Gallbladder (tissue), 1 donor: ENCODE results near the gene TAPT1.

GRCh38 chr4:14856130-14856882 lies 146.0 kb upstream of the CPEB2 start:
- PRO-cap = no peak

DNA sequence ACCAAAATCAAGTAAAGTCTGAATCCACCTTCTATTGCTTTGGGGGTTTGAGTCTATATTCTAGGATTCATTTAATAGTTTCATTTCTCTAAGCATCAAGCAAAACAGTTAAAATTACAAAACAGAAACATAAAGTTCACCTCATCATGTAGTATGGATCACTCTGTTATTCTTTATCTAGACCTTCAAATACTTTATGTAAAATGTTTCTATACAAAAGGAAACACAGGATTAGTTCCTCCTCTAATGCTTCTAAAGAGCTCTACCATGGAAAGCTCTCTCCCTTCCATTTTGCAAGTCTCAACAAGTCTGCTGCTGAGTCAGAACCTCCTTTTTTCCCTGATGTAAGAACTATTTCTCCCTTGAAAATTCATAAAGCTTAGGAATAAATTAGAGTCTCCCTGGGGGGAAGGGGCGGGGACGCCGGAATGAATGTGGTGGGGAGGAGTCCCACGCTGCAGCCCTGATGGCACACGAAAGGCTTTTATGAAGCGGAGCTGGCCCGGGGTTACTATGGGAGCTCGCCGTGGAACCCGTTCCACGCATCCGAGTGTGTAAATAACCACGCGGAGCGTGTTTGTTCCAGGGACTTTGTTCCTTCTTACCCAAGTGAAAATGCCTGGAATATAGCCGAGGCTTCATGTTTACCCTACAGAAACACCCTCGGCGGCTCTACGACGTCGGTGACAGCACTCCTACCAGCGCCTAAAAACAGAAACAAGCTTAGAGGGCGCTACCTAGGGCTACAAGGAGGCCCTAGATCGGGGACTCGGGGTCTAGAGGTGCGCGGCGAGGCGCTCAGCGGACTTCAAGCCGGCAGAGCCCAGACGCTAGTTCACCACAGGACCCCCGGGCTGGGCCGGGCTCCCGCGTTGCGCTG lies 1.0 kb upstream of the CPEB2 start:
- PRO-cap = bidirectional peak, plus-strand start at position 726 of the sequence, minus-strand start at position 697 of the sequence

DNA sequence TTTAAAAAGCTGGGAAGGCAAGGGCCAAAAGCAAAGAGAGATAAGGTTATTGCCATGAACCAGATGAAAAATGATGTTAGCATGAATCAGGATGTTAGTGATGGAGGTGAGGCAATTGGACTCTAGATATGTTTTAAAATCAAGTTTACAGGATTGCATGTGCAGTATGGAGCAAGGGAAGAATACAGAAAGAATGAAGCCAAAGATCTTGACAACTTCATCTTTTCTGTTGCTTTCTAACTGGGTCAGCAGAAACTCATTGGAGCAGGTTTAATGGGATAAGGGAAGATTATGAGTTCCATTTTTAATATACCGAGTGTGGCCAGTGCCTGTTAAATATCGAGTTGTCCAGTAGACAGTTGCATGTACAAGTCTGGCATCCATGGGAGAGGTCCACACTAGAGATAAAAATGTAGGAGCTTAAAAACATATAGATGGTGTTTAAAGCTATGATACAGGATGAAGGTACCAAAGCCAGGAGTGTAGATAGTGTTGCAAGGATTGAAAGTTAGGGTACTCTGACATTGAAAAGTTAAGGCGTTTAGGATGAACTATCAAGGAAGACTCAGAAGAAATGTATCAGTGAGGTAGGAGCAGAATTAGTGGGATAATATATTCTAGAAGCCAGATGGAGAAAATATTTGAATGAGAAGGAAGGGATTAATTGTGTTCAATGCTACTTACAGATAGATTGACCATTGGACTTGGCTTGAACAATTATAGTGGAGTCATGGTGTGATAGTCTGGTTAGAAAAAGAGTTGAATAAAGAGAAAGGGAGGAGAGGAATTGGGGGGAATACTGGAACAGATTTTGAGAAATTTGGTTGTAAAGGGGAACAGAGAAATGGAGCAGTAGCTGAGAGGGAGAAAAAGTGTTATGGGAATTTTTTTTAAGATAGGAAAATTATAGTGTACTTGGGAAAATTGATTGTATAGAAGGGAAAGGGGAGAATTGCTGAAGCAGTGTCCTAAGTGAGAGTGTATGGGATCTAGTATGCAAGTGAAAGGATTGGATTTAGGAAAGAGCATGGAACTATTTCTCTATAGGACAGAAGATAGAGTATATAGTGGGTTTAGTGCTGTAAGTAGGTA lies 58.8 kb downstream of the CPEB2 start:
- PRO-cap = no peak

GRCh38 chr4:15167724-15168187 lies 165.5 kb downstream of the CPEB2 start:
- PRO-cap = no peak

DNA sequence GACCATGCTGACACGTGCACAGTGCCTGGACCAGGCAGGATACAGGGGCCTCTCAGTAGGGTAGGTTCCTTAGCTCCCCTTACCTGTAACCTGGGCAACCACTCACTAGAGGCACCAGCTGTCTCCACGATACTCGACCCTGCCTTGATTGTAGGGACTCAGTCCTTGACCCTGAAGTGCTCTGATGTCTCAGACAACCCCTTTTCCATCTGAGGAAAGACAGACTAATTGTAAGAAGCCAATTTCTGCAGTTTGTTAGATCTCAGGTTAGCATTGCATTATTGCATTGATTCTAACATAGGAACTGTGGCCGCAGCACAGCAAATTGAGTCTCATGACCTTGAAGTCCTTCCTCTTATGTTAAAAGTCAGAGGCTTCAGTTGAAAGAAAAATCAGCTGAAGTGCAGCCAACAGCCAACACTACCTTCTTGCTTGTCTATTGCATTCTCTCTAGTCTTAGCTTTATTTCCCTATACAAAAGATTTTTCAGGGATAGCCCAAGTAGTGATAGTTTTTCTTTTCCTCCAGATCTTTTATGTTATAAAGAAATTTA lies 11.3 kb upstream of the C1QTNF7 start:
- PRO-cap = no peak

DNA sequence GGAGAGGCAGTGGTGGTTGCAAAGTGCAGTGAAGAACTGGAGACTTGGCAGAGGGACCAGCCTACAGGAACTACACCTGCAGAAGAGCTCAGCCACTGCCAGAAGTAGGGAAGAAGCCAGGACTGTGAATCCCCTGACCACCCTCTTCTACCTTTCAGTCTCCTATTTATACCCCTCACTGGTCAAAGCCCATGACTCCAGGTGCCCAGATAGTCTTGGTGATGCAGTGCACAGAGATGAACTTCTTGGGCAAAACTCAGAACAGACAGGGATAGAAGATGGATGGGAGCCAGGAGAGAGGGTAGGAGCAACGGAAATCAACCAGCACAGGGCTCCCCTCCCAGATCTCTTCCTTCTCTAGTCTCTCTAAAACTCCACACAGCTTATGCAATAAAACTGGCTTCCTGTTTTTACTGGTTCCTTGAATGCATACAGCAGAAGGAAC lies 18.7 kb upstream of the CC2D2A start:
- PRO-cap = no peak

GRCh38 chr4:15756150-15756749 lies 21.9 kb upstream of the CD38 start:
- PRO-cap = no peak

DNA sequence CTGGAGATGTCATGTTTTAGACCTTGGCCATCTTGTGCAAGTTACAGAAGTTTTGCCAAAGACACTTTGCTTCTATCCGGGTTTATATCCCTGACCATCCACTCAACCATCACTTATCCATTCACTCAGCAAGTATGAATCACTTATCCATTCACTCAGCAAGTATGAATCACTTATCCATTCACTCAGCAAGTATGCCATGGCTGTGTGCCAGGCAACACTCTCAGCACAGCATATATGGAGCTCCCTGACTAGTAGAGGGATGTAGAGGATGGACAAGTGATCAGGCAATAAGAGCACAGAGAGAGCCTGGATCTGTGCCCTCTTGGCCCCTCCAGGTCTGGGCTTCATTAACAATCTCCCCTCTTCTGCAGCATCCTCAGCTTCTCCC lies 17.2 kb downstream of the FGFBP1 start:
- PRO-cap = no peak

DNA sequence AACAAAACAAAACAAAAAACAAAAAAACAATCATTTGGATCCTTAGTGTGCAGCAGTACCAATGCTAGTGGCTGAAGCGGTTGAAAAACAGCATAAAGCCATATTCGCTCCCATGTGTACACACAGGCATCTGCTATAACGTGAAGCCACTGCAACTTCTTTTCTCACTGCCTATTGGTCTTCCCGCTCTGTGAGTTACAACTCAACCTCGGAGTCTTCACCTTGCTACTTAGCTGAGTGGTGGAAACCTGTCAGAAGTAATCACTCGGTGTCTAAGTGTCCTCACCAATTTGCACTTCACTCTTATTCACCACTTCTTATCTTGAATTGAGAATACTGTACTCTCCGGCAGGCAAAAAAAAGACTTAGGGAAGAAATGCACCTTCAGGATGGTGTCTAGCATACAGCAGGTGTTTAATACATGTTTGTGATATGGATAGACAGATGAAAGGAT lies 527 bp upstream of the PROM1 start:
- PRO-cap = no peak

DNA sequence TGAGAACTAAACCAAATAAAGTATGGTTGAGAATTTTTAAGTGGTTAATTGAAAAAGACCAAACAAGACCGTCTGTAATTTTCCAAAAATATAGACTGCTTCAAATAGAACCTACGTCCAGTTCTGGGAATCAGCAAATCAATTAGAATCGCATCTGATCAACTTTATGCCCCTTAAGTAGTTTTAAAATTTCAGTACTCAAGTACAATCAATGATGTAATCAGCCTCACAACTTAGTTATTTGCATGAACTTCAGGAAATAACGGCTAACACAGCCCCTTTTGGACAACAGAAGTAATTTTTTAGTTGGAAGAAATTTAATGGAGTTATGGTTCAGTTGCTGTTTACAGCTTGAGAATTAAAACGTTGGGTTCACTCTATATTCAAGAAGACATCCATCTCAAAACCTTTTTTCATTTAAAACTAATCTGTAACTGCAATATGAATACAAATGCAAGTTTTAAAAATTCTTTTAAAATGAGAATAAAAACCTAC lies 1.1 kb downstream of the TAPT1 start:
- PRO-cap = no peak

DNA sequence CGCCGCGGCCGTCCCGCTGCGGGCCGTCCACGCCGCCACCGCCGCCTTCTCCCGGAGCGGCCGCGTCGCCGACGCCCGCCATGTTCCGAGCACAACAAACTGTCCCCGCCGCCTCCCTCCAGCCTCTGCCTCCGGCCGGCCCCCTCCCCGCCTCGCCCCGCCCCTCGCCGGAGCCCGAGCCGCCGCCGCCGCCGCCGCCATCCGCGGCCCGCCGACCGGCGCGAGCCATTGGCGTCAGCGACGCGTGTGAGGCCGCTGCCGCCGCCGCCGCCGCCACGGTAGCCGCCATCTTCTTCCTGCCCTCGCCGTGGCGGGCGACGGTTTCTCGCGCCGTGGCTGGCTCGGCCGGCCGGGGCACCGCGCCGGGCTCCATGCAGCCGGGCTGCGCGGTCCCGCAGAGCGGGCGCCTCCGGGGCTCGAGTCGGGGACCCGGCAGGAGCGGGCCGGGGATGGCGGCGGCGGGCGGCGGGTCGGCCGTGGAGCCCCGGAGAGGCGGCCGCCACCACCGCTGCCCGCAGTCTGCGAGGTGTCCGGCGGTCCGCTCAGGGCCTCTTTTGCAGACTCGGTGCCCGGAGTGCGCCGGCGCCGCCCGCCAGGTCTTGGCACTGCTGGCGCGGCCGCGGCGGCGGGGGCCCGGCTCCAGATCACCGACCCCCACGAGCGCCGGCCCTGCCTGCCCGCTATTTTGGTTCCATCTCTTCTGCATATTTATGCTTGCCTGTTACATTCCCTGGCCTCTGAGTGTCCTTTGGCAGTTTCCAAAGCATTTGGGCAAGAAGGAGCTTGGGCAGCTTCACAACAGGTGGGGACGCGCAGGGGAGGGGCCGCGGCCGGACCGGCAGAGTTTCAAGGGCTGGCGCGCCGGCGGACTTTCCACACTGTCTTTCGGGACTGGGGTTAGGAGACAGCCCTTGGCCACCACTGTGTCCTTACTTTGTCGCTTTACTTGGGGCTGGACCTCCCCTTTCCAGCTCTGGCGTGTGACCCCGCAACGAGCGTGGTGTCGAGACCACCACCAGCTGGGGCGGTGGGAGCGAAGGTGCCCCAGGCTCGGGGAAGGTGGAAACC lies at the start of gene TAPT1:
TSS of gene TAPT1 (minus strand) at position 96 of the 1,068 bp plus-strand sequence.
- PRO-cap = bidirectional peak, plus-strand start at position 228 of the sequence, minus-strand start at position 127 of the sequence; bidirectional peak, plus-strand start at position 841 of the sequence, minus-strand start at position 528 of the sequence

DNA sequence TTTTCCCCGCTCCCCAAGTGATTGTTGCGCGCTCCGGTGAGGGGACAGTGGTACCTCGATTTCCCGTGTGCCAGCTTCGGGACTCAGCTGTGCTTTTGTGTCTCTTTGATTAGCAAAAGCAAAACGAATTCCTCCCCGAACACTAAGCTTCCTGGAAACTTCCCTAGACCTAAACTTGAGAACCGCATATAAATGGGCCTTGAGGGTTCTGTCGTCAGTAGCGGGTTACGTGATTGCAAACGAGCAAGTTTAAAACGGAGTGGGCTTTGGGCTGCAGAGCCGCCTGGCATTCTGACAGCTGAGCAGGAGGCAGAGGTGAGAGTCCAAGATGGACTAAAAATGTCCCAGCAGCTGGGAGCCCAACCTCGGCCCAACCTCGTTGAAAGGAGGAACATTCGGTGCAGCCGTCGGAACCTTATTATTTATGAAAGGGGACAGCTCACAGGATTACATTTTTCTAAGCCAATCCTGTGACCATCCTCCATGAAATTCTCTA lies 1.2 kb upstream of the TAPT1 start:
- PRO-cap = no peak

DNA sequence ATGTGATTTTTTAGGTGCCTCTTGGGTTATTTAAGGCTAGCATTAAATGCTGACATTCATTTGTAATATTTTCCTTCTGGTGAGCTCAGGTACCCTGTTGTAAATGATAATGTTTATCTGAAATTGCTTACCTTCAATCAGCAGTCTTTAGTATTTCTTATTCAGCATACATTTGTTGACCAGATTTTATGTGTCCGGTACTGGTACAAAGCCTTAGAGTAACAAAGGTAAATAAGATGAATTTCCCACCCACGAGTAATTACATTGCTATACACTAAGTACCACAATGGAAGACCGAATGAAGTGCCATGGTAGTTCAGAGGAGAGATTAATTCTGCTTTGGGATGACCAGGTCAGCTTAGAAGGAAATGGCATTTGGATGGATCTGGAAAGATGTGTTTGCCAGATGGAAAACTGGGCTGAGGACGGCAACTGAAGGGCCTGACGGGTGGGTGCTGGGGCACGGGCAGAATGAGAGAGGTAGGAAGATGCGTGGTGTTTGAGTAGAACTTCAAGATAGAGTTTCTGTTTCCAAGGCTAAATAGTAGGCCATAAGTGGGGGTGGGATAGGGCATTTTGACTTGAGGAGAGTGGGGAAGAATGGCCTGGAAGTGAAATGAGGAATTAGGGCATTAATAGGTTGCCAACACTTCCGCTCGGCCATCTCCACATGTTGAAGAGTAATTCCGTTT lies 7.9 kb upstream of the TAPT1 start:
- PRO-cap = no peak

GRCh38 chr4:16745847-16746388 lies 152.5 kb downstream of the LDB2 start:
- PRO-cap = bidirectional peak, plus-strand start at chr4:16746131, minus-strand start at chr4:16746016

- PRO-cap = no peak
These were observed 59.9 kb downstream of the LDB2 start for GRCh38 chr4:16838510-16839049.

DNA sequence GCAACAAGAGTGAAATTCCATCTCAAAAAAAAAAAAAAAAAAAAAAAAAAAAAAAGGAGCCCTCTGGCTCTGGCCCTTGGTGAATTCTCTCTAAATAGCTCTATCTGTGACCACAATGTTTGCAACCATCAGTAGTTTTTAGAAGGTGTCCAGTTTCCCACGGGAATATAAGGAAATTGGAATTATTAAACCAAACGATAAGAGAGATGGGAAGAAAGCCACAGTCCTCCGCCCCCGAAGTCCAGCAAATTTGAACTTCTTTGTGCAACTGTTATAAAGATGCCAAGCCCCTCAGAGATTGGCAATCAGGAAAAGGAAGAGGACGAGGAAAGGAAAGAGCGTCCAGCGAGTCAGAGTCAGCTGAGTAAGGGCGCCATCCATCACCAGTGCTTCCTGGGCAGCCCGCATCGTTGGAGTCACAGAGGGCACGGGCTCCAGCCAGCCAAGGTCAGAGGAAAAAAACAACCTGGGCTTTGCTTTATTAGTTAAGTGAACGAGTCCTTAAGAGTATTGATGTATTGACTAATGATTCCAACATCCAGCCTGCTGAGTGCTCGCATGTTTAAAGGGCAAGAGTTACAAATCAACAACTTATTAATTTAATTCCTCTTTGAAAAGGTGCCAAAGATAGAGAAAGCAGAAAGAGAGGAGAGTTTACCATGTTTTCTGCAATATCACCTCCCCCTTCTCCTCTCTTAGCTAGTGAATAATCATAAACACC lies 35.7 kb downstream of the LDB2 start:
- PRO-cap = no peak

DNA sequence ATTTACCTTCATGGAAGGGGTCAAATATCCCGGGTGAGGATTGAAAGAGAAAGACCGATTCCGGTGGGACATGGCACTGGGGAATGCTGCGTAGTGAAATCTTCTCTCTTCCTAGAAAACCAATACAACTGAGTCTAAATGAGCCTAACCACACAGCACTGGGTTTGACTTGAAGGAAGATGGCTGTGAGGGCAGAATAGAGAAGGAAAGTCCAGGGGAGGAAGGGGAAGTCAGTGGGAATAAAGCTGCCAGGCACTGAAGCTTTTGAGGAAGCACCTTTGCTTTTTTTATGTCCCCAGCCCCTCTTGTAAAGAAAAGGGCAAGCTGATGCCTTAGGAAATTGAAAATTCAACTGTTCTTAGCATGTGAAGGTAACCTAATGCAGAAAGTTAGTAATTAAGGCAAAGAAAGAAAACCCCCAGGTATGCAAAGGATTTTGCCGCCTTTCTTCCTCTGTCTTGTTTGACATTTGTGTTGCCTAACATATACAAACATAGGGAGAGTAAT lies 20.6 kb downstream of the MED28 start:
- PRO-cap = no peak

- PRO-cap = no peak
These were observed 37.6 kb downstream of the FAM184B start for GRCh38 chr4:17743874-17744136.

DNA sequence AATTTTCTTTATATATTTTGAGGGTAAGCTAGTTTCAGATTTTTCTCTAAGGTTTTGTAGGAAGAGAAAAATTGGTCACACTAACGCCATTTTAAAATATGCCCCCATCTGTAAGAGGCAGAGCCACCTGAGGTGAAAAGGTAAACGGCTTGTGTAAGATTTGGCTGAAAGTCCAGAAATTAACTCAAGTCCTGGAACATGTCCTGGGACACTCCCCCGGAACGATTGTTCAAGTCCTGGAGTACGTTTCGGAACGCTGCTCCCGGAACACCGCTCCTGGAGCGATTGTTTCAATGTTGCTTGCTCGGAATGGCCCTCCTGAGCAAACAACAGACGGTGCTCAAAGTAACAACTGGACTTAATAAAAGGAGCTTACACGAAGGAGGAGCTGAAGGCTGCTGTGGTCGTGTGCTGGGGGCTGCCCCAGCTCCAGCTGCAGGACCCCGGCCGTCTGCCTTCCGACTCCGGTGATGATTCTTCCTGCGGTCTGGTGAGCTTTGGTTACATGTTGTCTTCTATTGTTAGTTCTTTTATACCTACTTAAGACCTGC lies 796.5 kb upstream of the SLIT2 start:
- PRO-cap = no peak

- PRO-cap = no peak
These were observed 557.6 kb upstream of the SLIT2 start for GRCh38 chr4:19694031-19694641.